SUDHL5 (cell line): ENCODE measurements around a stretch of chr22.

DNA sequence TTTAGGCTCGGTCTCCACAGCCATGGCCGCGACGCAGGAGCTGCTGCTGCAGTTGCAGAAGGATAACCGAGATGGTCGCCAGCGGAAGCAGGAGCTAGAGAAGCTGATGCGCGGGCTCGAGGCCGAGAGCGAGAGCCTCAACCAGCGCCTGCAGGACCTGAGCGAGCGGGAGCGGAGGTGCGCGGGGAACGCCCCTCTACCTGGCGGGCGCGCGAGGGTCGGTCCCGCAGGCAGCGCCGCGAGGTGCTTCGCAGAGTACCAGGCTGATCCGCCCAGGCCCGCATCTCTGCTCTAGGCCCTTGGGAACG is 205 bp downstream of the TMEM191C start:
- PRO-cap, result no peak

GRCh38 chr22:21467890-21468951 is 1.0 kb downstream of the TMEM191C start:
- PRO-cap, result unidirectional peak, plus-strand start at chr22:21468248; unidirectional peak, minus-strand start at chr22:21468288

GRCh38 chr22:21591423-21592192 is 24.1 kb downstream of the UBE2L3 start:
- PRO-cap, result no peak

GRCh38 chr22:21656955-21657373 is 8.8 kb upstream of the PPIL2 start:
- PRO-cap, result no peak

DNA sequence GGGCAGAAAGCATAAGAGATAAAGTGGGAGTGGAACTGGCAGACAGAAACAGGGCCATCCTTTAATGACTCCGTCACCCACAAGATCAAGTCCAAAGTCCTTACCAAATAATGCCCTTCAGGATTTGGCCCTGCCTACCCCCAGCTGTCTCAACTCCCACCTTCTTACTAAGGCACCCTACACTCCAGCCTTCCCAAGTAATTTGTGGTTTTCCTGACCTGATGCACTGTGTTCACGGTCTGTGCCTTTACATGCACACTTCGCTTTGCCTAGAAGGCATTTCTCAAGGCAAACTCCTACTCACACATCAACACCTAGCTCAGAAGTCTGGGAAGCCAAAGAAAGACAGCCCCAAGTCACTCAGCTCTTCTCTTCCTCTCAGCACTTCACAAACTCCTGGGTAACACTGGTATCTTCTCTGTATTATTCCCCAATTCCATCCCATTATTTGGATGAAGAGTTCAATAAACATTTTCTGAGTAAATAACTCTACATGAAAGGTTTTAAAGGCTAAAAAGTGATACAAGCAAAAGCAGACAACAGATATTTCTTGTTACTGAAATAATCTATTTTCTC is 5.9 kb downstream of the MAPK1 start:
- PRO-cap, result no peak

GRCh38 chr22:21994735-21994983 is 12.1 kb upstream of the TOP3B start:
- PRO-cap, result no peak

DNA sequence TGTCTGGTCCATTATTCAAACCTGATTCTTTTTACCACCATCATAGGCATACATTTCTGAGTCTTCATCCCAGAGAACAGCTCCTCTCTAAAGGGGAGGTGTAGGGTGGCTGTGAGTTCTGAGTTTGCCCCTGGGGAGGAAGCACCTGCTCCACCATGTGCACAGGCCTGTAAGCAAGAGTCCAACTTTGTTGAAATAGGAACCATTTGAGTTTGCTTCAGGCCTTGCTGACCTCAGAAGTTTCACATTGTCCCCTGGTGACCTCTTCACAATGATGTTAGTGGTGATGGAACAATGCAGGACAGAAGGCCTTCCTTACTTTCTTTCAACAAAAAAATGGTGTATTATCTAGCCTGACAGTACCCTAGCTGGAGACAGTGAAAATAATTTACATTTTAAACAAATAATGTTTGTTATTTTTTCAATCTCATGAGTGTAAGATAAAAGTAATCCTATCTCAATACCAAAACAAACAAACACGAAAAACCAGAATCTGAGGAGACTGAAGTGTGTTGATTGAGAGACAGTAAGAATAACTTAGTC is 54.7 kb upstream of the TOP3B start:
- PRO-cap, result unidirectional peak, plus-strand start at position 269 of the sequence

DNA sequence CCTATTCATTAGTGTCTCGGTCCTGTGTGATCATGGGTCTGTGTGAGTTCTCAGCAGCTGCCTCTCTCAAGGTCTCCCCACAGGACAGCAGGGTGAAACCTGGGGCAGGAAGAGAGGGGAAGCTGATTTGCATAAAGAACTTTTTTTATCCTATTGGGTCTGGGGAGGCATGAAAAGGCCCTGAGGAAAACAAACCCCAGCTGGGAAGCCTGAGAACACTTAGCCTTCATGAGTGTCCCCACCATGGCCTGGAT is 115.9 kb upstream of the TOP3B start:
- PRO-cap, result no peak

- PRO-cap, result bidirectional peak, plus-strand start at chr22:22111378, minus-strand start at chr22:22111246
These were observed 128.5 kb upstream of the TOP3B start for GRCh38 chr22:22110783-22111703.

- PRO-cap, result no peak
These were observed 68.9 kb upstream of the IGLL5 start for GRCh38 chr22:22818584-22819257.

- PRO-cap, result no peak
These were observed 31.4 kb upstream of the IGLL5 start for GRCh38 chr22:22856149-22856696.

GRCh38 chr22:22865519-22866319 is 21.9 kb upstream of the IGLL5 start:
- PRO-cap, result no peak

- PRO-cap, result no peak
These were observed 13.3 kb downstream of the IGLL5 start for GRCh38 chr22:22900734-22901492.

GRCh38 chr22:22902073-22902541 is 14.5 kb downstream of the IGLL5 start:
- PRO-cap, result bidirectional peak, plus-strand start at chr22:22902416, minus-strand start at chr22:22902473

GRCh38 chr22:22929792-22930233 is 42.2 kb downstream of the IGLL5 start:
- PRO-cap, result no peak

DNA sequence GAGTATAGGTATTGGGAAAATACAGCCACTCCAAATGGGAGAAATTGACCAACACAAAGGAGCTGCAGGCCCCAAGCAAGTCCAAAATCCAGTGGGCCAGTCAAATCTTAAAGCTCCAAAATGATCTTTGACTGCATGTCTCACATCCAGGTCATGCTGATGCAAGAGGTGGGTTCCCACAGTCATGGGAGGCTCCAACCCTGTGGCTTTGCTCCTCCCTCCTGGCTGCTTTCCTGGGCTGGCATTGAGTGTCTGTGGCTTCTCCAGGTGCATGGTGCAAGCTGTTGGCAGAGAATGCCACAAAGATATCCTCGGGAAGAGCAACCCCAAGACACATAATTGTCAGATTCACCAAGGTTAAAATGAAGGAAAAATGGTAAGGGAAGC is 80.7 kb downstream of the IGLL5 start:
- PRO-cap, result no peak

- PRO-cap, result no peak
These were observed 451 bp downstream of the GNAZ start for GRCh38 chr22:23070687-23071252.

DNA sequence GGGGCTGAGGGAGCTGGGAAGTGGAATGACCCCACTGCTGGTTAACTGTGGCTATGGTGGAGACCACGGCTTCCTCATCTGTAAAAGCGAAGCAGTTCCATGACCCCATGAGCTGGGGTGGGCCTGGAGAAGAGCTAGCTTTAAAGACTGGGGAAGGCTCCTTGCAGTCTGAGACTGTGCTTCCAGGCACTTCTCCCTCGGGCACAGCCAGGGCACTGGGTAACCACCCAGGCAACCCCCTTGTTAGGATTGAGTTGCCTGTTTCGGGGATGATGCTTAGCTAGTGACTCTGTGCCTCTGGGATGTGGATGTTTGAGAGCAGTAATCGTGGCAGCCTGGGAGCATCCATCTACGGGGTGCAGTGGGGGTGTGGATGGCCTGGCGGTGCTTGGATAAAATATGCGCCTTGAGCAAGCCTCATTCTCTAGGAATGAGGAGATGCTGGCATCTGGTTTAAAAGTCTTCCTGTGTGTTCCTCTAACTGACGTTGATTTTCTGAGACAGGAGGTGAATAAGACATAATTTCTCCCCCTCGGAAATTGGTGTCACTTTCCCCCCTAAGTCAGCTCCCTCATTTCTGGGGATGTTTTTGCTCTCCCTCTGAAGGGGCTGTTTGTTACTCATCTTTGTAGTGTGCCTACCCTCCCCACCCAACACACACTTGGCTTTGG is 1.8 kb downstream of the GNAZ start:
- PRO-cap, result no peak

DNA sequence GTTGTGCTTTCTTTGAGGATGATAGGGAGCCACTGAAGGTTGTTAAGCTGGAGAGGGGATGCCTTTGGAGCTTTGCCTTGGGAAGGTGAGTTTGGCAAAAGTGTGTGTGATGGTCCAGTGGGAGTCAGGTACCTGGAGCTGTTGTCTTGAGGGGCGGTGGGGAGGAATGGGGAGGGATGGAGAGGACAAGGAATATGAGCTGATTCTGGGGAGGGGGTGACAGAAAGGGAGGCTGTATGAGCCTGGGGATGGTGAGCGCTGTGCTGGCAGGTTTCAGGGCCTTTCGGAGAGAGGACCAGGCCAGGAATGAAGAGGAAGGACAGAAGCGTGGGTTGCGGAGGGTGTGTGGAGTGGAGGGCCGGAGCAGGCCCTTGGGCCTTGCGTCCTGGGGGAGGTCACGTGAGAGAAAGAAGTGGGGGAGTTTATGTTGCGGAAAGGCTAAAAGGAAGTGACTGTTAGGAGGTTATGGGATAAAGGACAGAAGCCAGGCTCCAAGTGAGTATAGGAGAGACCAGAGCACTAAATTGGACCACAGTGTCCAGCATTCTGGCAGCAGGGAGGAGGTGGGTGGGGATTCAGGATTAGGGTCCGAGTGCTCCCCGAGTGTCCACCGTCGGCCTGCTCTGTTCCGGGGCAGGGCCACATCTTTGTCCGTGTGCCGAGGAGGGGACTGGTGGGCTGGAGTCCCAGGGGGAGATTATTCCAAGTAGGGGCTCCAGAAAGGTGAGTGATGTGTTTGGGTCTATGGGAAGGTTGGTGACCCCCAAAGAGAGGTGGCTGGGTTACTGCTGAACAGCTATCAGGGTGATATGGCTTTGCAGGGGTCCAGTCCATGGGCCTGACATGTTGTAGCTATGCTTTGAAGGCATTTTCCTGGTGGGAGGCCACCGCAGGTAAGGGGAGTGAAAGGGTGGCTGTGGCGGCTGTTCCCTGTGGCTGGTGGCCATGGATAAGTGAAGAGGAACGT is 17.6 kb downstream of the BCR start:
- PRO-cap, result no peak

DNA sequence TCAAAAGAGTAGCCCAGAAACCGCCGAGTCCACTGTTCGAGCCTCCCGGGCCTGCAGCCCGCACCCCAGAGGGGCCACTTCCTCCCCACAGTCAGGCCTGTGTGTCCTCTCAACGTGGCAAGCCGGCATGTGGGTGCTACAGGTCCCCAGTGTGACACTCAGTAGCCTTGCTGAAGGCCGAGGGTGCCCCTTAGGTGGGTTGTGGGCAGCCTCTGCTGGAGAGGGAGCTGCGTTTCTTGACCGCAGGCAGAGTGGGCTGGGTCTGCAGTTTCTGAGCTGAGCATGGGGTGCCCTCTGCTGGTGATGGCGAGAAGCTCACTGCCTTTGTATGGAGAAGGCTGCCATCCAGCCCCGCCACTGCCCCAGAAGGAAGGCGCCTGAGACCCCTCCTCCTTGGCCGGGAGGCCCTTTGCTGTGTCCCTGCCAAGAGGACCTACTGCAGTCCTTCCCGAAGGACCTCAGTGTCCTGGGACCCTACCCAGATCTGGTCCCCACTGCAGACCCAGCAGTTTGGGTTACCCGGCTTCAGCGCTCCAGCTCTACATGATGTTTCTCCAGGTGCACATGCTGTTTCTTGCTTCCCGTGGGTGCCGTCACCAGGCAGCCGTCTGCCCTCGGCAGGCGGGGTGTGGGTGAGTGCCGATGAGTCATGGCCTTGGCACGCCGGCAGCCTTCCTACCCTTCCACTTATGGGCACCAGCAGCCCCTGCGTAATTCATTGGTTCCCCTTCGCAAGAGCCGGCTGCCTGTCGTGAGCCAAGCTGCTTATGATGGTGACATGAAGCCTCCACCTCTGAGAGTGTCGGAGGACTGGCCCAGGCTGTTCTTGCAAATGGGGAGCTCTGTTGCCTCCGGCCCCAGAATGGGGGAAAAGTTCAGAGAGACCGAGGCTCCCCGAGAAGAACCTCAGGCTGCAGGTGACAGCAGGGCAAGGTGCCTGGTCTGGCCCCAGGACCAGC is 101.7 kb downstream of the BCR start:
- PRO-cap, result no peak